ENCODE measurements around the gene SNX25.

DNA sequence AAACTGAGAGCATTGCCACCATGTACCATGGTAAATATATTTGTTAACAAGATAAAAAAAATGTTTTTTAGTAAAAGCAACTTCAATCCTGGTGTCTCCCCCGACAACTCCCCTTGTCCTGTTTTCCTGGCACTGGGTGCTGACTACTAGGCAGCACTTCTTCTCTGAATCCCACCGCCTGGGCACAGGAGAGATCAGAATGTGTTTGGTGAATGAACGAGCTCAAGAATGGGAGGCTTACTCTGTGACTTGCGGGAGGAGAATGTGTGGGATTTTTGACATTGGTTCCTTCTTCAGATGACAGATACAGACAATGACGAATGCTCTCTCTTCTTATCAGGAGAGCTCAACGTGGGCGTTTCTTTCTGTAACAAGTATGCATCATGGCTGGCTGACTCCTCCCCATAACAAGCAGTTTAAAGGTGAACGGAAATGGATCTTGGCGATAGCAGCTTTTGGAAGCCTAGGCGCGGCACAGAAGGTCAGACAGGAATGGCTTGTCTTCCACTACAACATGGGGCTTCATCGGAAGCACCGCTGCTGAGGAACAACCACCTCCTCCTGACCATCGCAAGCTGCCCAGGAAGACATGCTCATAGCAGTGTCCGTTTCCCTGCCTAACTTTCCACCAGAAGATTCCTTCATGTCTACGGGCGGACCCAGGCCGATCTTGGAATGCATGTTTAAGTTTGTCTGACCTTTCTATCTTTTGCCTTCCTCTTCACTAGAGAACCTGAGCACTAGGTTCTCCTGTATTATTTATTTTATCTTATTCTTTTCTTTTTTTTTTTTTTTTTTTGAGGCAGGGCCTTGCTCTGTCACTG, 18.2 kb upstream of the ACSL1 start:
- PRO-cap: no peak
- RAMPAGE, long total RNA, 4 experiments: no peak in any of the 4 experiments

DNA sequence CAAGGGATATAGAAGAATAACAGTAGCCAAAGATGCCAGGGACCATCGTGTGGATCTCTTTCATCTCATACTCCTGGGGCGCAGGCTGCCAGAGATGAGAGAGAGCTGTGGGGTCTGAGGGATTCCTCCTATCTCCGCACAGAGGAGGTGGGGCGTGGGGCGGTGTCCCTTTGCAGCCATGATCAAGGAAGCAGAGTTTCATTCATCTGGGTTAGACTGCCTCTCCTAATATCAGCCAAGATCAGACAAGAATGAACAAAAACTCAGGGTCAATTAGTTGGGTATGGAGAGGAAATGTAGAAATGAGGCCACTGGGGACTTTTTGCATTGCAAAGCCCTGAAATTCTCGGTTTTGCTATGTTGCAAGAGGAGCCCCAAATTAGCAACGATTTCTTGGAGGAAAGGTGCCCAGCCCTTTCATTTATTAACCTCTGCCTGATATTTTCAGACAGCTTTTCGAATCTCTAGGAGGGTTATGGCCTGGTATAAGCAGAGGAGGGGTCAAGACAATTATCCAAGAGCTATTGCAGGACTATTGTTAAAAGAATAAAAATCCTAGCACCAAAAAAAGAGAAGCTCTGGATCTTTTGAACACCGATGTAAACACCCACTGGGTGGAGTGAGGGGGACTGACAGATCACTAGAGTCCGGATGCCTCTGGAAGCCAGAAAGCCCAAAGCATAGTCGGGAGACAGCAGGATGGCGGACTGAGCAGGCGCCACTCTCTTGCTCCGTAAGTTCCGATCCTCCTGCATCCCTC, 34.3 kb upstream of the ACSL1 start:
- PRO-cap: no peak
- RAMPAGE, long total RNA, 4 experiments: no peak in any of the 4 experiments

- PRO-cap: bidirectional peak, plus-strand start at chr4:184895606, minus-strand start at chr4:184895264
- RAMPAGE, long total RNA, 4 experiments: no peak in any of the 4 experiments
Measured at GRCh38 chr4:184895475-184895830, 69.7 kb upstream of the ACSL1 start.

GRCh38 chr4:184960390-184960758, 57.9 kb upstream of the HELT start:
- PRO-cap: no peak
- RAMPAGE, long total RNA, 4 experiments: no peak in any of the 4 experiments

DNA sequence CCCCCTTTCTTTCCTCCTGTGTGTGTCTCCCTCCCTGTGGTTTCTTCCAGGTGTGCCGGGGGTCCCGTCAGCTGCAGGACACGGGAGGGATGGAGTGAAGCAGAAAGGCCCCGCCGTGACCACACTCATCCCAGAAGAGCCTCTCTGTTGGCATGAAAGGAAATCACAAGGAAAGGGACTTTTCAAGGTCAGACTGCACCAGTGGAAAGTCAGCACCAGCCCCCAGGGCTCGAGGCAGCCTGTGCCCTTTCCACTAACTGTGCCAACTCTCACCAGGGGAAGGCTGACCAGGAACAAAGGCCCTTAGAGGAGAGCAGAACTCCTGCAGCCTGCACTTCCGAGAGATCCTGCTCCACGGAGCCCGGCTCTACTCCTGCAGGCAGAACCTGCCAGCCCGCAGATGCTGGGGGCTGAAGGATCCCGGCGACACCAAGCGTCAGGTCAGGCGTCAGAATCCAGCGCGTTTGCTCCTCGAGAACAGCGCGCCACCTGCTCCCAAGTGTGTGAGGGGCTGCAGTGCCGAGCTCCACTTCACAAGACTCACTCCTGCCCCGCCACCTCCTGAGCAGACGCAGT, 13.8 kb upstream of the HELT start:
- PRO-cap: no peak
- RAMPAGE, long total RNA, 4 experiments: no peak in any of the 4 experiments

GRCh38 chr4:185085938-185086610, 57.0 kb upstream of the SLC25A4 start:
- PRO-cap: no peak
- RAMPAGE, long total RNA, 4 experiments: no peak in any of the 4 experiments

GRCh38 chr4:185142910-185143084, 269 bp upstream of the SLC25A4 start:
- PRO-cap: no peak
- RAMPAGE, long total RNA, 4 experiments: no peak in any of the 4 experiments

GRCh38 chr4:185204669-185205111, 890 bp upstream of the CFAP97 start:
- PRO-cap: no peak
- RAMPAGE, long total RNA, 4 experiments: no peak in any of the 4 experiments

DNA sequence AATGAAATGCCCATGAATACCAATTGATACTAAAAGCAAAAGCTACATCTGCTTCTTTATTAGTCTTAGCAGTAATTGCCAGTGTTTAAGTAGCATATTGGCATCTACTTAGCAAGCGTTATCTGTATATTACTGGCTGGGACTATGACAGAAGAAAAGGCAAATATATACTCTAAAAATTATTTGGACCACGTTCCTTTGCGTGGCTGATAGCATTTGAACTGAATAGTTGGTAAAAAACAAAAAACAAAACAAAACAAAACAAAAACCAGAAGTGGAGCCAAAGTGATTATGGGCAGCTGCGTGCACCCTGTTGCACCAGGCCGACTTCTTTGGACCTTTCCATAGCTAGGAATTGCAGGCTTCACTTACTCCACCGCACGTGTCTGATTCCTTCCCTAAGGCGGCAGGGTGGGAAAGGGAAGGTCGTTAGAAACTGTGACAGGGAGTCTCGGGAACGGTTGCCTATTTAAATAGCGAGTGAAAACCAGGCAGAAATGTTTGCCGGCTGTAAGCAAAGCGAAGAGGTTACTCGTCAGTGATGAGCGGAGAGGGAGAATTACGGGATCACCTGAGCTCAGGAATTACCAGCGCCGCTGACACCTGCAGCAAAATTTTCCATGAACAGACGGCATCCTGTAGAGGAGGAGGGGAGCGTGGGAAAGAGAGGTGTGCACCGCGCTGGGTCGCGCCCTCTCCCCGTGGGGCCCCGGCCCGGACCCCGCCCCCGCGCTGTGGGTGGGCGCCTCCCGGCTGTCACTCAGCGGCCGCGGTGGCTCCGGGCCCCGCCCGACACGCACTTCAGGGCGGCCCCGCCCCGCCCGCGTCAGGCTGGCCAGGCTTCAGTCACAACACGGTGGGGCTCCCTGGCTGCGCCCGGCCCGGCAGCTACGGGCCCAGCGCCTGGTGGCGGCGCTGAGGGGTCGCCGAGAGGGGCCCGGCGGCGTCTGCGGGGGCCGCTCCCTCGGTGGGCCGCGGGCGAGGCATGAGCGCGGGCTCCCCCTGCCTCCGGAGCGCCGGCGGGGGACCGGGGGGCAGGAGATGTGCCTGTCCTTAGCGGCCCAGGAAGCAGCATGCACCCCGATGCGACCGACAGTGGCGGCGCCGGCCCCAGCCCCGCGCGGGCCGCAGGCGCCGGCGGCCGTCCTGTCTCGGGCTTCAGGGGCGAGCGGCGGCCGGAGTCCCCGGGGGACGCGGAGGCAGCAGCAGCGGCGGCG, at the start of gene SNX25:
SNX25 (plus strand) TSS at position 845 of the 1,217 bp plus-strand sequence.
- PRO-cap: bidirectional peak, plus-strand start at position 804 of the sequence, minus-strand start at position 540 of the sequence
- RAMPAGE, long total RNA, 4 experiments: no peak in any of the 4 experiments

DNA sequence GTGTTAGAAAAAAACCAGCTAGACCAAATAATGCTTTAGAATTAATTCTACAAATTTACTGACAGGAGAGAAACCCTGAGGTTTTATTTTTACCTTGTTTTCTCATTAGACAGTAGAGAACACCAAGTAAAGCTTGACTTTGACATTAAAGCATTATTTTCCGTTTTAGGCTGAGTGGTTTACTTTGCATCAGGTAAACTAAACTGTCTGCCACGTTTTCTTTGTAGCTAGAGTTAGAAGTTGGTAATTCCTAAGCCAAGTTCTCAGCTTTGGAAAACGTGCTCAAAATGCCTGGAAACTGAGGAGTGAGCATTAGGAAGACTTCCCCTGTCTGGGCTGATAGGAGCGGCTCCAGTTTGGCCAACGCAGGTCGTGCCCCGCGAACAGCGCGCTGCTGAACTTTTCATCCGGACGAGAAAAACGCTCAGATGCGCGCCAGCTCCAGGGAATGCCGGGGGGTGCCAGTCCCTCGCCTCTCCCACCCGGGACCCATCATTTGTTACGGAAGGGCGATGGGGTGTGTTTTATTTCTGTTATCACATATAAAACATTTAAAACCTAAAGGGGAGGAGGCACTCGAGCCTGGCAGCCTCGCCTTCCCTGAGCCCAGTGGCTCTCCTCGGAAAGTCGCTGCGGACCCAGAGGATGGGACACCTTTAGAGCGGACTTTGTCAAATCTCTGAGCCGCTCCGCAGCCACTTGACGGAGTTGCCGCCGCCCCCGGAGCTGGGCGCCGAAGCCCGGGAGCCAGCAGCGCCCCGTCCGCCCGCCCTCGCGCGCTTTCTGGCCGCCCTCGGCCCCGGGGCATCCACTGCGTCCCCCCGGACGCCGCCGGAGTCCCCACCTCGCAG, 616 bp downstream of the PDLIM3 start:
- PRO-cap: bidirectional peak, plus-strand start at position 427 of the sequence, minus-strand start at position 338 of the sequence; bidirectional peak, plus-strand start at position 694 of the sequence, minus-strand start at position 611 of the sequence; unidirectional peak, minus-strand start at position 785 of the sequence
- RAMPAGE, long total RNA, 4 experiments: no peak in any of the 4 experiments

- PRO-cap: no peak
- RAMPAGE, long total RNA, 4 experiments: no peak in any of the 4 experiments
Measured at GRCh38 chr4:185638322-185639017, 103.2 kb upstream of the PDLIM3 start.

GRCh38 chr4:185673710-185674670, 138.0 kb downstream of the SORBS2 start:
- PRO-cap: no peak
- RAMPAGE, long total RNA, 4 experiments: no peak in any of the 4 experiments

DNA sequence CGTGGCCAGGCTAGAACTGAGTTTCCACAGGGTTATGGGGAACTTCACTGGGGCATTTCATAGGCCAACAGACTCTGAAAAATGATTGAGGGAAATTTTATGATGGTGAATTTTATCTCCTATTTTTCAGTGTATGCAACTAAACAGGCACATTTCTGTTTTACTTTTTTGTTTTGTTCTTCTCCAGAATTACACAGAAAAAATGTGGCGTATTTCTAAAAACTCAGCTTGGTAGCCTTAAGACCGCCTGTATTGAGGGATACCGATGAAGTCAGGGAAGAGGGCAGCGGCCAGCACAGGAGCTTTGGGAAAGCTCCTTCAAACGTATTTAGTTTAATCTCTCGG, 118.9 kb downstream of the SORBS2 start:
- PRO-cap: unidirectional peak, minus-strand start at position 273 of the sequence
- RAMPAGE, long total RNA, 4 experiments: no peak in any of the 4 experiments

DNA sequence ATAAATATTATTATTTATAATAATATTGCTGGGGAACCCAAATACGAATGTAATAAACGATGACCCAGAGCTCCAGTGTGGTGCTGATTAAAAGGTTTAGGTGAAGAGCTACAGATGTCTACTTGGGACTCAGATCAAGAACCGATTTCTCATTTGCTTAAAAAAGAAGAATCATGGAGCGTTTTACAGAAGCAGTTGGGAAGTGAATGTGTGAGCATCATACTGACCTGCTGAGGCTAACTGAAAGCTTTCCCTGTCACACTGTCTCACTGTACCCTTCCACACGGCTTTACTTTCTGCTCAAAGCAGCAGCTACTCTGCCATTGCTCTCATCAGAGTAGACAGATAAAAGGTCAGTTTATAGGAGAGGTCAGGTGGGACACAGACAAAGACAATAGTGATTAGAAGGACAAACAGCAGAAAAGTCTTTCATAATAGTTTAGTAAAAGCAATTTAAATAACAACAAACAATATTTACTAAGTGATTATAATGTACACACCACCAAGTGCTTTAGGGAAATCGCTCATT, 24.1 kb upstream of the SORBS2 start:
- PRO-cap: no peak
- RAMPAGE, long total RNA, 4 experiments: no peak in any of the 4 experiments

- PRO-cap: unidirectional peak, plus-strand start at chr4:185839332; unidirectional peak, plus-strand start at chr4:185839503
- RAMPAGE, long total RNA, 4 experiments: no peak in any of the 4 experiments
Measured at GRCh38 chr4:185838475-185839667, 26.9 kb upstream of the SORBS2 start.

GRCh38 chr4:186026678-186026993, 42.3 kb upstream of the TLR3 start:
- PRO-cap: no peak
- RAMPAGE, long total RNA, 4 experiments: no peak in any of the 4 experiments

GRCh38 chr4:186027221-186027720, 41.7 kb upstream of the TLR3 start:
- PRO-cap: no peak
- RAMPAGE, long total RNA, 4 experiments: no peak in any of the 4 experiments

- PRO-cap: bidirectional peak, plus-strand start at chr4:186030312, minus-strand start at chr4:186030334
- RAMPAGE, long total RNA, 4 experiments: no peak in any of the 4 experiments
Measured at GRCh38 chr4:186029709-186030499, 39.1 kb upstream of the TLR3 start.

DNA sequence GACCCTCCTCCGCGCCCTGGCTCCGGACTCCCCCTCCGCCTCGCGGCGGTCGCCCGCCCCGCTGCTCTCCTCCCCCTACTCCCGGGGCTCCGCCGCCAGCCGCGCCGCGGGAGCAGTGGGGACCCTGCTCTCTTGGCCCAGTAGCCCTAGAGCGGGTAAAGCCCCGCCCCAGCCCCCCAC, 36.2 kb downstream of the TLR3 start:
- PRO-cap: no peak
- RAMPAGE, long total RNA, 4 experiments: no peak in any of the 4 experiments

DNA sequence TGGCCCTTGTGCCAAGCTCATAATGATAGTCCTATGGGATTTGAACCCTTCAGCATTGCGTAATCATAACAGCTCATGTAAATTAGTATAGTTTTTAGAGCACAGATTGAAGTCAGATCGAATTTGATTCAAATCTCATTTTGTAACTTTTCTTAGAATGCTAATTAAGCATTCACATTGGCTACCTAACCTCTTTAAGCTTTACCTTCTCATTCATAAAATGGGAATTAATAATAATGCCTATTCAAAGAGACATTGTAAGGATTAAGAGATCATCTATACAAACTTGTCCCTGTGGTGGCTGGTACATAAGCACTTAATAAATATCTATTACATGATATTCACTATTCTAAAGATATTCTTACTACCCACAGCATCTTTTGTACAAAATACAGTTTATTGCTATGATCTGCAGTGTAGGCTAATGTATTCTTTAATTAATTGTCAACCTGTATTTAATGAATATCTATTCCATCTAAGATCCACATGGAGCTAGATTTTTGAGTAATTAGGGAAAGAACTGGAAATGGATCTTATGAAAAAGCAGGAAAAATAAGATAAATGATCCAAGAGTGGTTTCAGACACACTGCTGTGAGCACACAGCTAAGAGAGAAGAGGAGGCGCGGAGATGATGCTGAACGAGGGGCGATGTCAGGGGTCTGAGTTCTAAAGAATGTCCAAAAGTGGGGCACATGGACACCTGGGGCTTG, 48.0 kb downstream of the TLR3 start:
- PRO-cap: no peak
- RAMPAGE, long total RNA, 4 experiments: no peak in any of the 4 experiments

Data from esophagus muscularis mucosa (tissue), 4 donors.